ENCODE data around the gene VPS26C.

DNA sequence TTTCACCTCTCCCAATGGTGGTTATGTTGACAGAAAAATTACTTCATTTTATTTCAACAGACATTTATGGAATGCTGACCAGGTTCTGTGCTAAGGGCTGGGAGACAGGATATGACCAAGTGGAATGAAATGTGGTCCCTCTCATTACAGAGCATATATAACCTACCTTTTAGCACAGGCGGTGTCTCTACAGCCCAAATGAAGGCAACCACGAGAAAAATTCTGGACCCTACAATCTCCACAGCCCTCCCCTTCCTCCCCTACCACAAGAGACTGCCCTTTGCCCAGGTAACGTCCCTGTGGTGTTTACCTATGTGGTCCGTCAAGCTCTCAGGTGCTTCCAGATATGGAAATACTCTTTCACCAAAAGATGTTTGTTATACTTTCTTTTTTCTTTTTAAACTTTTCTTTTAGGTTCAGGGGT lies 105.5 kb downstream of the HLCS start:
- RRBS, result no CpG with 5 or more reads among the region's 4 CpGs

DNA sequence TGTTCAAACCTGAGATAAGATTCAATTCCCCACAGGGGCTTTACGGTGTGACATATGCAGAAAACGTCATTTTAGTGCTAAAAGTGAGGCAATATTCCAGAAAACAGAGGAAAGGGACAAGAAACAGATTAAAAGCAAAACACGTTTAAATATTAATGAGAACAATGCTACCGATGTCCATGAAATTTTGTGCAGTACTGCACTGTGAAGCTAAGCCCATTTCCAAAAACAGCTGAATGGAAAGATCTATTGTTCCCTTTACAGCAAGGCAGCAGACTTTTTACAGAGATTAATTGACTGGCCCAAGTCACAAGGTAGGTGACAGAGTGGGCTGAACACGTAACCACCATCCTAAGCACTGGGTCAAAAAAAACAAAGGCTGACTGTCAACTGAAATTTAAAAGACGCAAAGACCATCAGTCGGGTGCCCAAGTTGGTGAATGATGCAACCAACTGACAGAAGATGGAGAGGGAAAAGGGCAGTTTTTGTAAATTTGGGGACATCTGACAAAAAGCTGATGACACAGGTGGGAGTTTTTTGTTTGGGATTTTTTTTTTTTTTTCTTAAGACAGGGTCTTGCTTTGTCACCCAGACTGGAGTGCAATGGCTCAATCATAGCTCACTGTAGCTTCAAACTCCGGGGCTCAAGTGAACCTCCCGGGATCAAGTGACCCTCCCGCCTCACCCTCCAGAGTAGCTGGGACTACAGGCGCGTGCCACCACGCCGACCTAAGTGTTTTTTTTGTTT lies 1.1 kb downstream of the HLCS start:
- RRBS, result no CpG with 5 or more reads among the region's 14 CpGs

DNA sequence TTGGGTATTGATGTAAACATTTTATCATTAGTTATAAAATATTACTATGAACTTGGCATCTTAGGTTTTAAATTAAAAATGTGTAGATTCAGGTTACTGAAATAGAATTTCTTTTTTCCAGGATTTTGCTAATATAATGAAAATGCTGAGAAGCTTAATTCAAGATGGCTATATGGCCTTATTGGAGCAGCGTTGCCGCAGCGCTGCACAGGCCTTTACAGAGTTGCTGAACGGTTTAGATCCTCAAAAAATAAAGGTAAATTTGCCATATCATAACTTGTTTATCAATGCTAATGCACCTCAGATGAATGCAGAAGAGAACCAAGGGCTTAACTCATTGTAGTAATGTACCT lies 62.2 kb downstream of the TTC3 start:
- RRBS, result no CpG with 5 or more reads among the region's 4 CpGs

DNA sequence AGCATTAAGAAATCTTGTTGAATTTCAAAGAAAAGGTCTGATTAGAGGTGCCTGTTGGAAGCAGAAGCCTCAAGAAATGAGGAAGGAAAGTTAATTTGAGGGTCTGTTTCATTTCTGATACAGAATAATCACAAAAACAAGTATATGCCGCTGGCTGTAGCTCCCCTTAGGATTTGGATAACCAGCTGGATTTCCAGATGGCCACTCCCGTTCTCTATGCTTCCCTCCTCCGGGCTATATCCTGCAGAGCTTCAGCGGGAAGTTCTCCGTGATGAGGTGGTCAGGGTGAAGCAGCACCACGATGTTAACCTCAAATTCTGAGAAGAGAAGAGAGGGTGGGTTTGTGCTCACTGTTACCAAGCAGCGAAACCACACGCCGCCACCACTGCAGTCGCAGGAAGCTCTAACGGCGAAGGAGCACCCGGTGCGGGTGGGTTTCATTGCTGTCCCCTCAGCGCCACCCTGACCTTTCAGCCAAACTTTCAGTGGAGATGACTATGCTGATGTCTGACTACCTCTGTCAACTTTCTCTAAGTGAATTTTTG lies 41.8 kb downstream of the VPS26C start:
- RRBS, result no CpG with 5 or more reads among the region's 15 CpGs

DNA sequence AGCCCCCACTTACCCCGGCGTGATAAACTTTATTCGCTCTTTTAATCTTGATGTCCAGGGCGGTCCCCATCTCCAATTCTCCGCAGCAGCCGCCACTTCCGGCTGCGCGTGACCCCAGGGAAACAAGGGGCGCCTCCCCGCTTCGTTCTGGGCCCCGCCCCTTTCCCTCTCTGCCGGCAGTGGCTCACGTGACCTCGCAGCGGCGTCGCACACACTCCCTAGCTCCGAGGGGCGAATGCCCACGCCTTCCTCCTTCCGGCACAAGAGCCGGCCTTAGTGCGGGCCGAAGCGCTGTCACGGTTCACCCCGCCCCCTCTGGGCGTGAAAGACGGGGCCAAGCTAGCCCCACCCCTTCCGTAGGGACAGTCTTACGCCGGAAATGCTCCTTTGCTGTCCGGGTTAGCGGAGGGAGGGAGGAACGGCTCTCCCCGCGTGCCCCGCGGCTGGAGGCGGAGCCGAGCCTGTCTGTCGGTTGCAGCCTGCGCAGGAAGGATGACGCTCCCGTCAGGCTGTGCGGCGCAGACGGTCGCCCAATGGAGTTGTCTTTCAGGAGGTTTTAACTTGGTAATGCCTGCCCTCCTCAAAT lies at the start of gene VPS26C:
Gene VPS26C (minus strand): TSS at position 110 of the 586 bp plus-strand sequence.
- RRBS, result 1% methylated on average over 25 of the region's 51 CpGs

DNA sequence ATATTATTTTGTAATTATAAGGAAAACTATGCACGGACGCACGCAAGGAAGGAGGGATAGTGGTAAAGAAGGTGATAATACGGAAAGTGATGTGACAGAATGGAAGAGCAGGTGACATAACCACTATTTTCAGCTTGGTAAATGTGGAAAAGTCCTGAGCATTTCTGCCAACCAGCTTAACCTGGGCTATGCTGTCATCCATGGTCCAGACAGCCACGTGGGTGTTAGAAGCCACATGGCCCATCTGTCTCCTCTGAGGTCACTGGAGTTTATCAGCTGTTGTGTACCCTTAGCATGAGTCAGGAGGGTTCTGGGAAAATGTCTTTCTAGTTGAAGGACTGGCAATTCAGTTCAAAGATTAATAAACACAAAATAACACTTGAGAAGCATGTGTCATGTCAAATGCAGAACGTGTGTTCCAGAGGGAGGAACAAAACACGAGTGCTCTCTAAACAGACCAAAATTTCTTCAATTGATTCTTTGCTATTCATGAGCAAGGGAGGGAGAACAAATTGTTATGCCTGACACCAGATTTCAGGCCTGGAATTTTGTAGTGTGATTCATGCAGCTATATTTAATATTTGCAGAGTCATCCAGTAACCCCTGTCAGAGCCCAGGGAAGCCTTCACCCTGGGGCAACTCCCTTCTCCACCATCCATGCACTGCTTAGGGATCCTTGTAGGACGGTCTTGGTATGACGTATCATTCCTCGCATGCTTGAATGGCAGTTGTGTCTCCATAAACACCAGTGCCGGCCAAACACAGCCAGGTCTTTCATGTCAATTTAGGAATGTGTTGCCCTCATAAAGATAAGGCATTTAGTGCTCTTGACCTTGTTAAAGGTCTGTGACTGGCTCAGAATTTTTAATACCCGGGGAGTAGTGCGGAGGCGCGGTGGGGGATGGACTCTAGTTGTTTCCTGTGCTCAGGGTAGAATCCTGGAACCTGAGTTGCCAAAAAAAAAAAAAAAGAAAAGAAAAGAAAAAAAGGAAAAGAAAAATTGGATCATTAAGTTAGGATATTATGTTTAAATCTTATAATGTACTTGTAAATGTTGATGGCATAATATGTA lies 27.7 kb upstream of the DYRK1A start:
- RRBS, result 33% methylated on average over 2 of the region's 15 CpGs

DNA sequence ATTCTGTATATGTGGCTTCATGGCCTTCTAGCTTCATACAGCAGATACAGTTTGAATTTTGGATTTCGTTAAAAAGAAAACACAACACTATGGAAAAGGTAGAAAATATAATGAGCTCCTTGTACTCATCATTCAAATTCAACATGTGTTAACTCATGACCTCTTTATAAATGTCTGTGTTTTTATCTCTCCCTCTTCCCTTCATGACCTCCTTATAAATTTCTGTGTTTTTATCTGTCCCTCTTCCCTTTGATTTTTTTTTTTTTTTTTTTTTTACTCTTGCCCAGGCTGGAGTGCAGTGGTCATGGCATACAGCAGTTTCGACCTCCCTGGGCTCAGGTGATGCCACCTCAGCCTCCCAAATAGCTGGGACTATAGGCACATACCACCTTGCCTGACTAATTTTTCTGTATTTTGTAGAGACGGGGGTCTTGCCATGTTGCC lies 21.3 kb downstream of the DYRK1A start:
- RRBS, result no CpG with 5 or more reads among the region's 3 CpGs

DNA sequence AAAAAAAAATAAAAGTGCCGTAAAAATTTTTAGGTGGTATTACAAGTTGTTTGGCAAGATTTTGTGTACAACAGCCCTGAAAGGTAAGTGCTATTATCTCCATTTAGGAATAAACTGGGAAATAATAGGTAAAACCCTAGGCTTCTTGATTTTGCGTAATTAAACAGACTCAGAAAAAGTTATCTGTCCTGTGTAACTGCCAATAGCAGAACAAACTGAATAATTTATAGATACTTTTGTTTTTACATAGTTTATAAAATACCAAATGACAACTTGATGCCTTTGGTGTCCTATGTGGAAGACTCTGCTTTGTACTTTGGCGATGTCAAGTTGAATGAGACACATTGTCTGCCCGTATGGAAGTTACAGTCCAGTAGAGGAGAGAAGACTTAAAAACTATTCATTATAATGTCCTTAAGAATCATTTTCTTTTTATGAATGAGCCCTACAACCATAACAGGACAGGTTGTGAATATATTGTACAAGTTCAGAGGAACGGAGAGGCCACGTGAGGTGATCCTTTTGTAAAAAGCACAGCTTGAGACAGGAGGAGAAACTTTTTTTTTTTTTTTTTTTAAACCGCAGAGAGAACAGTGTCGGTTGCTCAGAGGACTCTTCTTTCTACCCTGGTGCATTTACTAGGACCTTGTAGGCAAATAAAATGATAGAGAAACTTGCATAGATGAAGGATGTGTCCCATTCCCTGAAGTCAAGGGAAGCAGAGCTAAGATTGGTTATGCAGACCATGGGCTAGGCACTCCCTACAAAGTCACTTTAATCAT lies 32.0 kb downstream of the DYRK1A start:
- RRBS, result no CpG with 5 or more reads among the region's 8 CpGs

- RRBS, result no CpG with 5 or more reads among the region's 7 CpGs
Observed at GRCh38 chr21:37444839-37445713, 78.5 kb downstream of the DYRK1A start.

- RRBS, result no CpG with 5 or more reads among the region's 6 CpGs
Observed at GRCh38 chr21:37450258-37450962, 83.8 kb downstream of the DYRK1A start.

DNA sequence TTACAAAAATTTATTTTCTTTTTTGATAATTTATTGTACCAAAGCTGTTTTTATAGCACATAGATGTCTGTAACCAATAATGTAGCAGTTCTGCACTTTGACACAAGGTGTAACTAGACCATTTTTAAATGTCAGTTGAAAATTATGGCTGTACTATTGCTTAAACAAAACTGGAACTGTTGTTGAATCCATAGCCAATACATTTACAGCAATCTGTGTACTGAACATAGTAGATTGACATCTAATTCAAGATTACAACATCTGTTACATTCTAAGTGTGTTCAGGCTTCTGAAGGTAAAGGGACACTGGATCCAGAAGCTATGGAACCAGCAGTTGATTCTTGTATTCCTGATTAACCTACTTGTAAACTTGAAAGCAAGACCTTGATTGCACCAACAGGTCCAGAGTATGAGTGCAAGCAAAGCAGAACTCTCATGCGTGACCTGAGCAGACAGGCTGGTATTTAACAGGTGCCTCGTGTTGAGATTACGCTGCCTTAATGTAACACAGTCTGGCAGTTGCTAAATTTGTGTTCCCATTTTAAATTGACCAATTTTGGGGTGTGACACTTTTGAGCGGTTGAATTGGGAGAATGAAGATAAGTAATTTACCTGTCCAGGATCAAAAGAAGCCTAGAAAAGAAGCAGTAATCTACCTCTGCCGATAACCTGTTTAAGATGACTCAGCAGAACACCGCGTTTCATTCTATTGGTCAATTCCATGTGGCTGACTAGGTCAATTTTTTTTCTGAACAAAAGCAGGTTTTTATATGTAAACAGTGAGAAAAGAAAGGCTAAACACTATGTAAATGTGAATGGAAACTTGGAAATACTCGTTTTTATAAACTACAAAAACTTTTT lies 147.4 kb downstream of the DYRK1A start:
- RRBS, result no CpG with 5 or more reads among the region's 8 CpGs

DNA sequence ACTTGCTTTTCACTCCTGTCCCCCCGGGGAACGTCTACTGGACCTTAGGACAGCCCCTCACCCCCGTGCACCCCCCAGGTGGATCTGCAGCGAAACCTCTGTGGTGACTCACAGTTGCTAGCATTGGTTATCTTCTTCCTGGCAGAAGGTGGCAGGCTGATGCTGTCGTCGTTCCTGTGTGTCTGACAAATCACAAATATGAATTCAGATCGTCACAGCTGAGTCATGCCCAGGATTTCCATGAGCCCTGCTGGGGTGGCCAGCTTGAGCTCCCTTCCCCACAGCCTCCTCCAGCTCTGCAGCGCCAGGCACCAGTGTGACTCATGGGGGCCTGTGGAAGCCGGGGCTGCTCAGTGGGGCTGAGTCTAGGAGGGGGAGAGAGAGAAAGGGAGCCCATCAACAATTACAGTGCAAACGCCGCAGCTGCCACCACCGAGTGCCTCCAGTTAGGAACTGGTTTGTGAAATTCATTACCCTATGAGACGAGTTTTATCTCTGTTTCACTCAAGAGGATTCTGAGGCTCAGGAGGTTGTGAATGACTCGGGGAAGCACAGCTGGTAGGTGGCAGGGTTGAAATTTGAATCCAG lies 197.8 kb downstream of the DYRK1A start:
- RRBS, result no CpG with 5 or more reads among the region's 14 CpGs

DNA sequence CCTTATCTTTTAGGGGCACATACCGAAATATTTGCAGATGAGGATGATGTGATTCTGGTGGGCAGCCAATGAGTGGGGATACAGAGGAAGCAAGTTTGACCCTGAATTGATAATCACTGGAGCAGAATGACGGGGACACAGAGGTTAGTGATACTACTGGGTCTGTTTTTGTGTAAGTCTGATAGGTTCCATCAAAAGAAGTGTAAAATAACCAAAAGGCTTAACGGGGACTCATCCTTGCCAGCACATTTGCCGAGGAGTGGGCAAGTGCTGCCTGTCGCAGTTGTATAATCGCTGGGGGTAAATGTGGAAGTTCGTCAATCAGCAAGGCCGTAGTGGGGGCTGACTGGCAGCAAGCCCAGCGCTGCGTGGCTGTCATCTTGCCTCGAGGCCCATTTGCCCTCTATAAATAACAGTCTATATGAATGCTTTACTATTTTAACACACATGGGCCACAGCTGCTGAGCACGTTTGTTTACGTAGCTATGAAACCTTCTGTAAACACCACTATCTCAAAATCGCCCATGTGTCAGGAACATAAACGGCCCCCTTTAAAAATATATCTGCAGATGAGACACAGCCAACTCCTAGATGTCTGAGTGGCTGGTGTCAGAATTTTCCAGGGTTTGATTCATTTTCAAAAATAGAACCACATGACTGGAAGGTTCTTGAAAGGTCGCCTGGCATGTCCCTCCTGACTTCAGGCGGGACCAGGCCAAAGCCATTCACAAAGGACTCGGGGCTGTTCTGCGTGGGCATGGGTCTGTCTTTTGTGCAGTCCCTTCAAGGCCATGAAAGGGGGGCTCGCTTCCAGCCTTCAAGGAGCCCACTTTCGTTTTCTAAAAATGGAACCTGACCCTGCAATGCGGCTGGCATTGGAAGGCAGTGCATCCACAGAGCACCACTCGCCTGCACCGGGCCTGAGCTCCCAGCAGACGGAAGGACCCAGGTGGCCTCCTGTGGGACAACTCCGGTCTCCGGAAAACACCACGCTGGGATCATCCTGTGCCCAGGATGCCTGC lies 205.6 kb downstream of the KCNJ6 start:
- RRBS, result 69% methylated on average over 3 of the region's 28 CpGs

DNA sequence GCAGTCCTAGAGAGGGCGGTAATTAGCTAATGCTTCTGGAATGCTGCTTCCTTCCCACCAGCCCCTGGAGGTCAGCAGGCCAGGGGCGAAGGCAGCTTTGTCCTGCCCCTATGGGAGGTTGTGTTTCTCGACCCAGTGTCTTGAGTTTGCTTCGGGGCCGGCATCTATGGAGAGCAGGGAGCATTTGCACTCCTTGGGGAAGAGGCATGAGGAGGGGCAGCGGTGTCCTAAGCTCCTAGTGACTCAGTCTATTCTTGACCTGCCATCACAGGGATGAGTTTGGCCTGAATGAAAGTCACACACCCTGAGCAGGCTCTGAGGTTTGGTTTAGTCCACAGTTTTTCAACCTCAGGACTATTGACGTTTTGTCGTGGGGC lies 85.0 kb upstream of the KCNJ15 start:
- RRBS, result no CpG with 5 or more reads among the region's 8 CpGs

DNA sequence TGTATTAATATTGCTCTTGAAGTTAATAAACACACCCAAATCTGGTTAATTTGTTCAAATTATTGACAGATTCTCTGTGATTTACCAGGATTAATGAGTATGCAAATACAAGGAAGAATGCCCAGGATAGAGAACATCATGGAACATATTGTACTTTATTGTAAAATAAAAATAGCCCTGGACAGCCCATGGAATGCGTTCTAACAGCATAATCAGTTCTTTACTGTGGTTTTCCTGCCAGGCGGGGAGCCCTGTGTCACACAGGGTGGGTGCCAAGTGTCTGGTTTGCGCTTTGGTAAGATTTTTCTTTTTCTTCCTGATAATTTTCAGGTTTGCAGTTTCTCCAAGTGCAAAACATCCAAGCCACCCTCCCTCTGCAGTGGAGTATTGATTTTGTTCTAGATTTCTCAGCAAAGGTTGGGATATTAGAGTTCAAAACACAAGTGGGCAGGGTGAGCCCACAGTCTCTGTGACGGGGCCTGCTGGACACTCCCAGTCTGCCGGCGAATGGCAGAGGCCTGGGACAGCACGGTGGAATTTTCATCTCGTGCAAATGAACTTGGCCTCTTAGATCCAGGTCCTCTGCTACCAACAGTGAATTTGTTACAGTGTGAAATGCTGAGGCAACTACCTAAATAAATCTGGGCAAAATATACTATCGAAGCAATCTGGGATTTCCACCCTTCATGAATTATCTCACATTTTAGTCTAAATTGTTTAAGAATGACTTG lies 15.7 kb upstream of the KCNJ15 start:
- RRBS, result no CpG with 5 or more reads among the region's 9 CpGs

DNA sequence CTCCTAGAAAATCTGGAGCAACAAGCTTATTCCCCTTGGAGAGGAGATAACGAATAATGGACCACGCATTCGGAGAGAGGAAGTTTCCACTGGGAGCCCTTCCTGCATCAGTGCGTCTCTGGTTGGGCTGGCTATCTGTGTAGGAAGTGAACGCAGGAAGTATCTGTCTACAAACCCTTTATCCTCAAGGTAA lies 9.4 kb downstream of the ERG start:
- RRBS, result no CpG with 5 or more reads among the region's 5 CpGs

GRCh38 chr21:38797311-38797946 lies 8.3 kb upstream of the ETS2 start:
- RRBS, result no CpG with 5 or more reads among the region's 7 CpGs

DNA sequence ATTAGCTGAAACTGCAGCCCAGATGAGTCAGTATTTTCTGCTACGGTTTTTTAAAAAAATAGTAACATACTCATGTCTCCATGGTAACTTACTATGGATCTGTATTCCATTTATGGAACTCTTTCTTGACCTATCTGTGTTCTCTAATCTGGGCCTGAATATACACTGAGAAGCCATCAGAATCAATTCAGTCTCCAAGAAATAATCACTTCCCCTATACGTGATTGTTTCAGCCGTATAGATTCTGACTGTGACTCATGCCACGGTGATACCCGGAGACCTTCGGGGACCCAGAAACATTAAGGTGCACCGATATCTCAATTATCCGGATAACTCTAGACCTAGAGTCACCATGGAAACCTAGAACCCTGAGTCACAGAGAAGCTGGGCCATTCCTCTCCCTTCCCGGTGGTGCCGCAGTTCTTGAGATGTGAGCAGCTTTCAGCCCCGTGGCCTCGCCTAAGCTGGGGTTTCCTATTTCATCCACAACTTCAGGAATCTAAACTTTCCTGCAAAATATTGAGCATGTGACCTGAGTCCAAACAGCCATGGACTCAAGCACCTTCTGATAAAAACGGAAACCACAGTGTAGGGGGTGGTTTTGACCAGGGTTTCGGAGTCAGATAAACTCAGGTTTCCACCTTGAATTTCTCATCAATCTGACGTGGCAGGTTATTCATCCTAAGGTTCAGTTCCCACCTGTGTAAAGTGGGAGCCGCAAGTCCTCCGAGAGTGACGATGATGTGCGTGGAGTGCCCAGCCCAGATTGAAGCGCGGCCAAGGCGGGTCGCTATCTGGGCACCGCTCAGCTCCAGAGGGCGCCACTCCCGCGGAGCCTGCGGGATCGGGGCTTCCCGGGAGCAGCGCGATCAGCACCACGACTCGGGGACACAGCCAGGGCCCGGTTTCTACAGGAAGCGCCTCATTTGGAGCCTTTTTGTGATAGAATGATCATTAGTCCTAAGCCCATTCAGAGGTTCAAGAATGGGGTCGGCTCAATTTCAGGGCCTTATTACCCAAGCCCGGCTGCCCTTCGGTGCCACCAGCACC lies 1.0 kb upstream of the ETS2 start:
- RRBS, result 42% methylated on average over 12 of the region's 39 CpGs

GRCh38 chr21:38814561-38815181 lies 8.9 kb downstream of the ETS2 start:
- RRBS, result no CpG with 5 or more reads among the region's 11 CpGs

DNA sequence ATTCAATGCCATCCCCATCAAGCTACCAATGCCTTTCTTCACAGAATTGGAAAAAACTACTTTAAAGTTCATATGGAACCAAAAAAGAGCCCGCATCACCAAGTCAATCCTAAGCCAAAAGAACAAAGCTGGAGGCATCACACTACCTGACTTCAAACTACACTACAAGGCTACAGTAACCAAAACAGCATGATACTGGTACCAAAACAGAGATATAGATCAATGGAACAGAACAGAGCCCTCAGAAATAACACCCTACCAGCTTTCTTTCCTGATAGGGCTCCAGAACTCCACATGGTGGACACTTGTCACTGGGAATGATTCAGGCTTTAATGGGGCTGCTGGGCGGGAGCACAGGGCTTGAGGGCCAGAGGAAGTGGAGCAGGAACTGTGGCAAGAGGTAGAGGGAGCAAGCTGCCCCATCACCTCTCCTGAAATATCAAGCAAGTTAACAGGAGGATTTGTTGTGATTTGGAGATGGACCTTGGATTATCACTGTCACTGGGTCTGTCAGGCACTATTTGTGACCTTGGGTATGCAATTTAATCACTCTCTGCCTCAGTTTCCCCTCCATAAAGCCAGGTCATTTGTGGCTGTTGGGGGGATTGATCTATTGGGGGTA lies 24.9 kb downstream of the ETS2 start:
- RRBS, result no CpG with 5 or more reads among the region's 2 CpGs

Data from AG08470 (cell line).